ENCODE data around the gene SP9.

DNA sequence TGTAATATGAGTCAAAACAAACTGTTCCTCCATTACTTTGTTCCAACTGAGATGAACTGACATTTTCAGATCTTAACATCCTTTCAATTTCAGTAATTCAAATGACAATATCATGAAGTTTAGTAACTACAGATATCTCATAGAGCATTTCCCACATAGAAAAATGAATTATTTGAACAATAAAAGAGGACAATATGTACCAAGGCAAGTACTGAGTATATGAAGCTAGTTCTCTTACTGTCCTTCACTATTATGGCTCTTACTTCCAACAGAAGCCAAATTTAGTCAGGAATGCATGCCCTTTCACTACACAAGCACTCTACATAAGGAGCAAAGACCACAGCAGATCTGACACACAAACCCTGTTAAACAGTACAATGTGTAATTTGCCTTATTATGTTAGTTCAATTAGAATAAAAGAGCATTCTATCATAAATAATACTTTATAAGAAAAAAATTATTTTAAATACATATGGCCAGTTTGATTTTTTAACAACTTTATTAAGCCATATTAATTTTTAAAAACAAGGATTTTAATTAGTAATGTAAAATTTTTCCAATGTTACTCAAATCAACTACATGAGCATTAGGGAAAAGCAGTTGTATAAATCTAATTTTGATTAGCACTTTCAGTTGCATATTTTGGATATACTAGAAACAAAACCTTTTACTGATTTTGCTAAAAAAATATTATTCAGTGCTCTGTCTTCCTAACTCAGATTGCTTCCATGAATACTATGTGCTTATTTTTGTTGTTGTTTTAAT is 15.2 kb downstream of the SLC25A12 start:
- RAMPAGE, long total RNA = no peak

DNA sequence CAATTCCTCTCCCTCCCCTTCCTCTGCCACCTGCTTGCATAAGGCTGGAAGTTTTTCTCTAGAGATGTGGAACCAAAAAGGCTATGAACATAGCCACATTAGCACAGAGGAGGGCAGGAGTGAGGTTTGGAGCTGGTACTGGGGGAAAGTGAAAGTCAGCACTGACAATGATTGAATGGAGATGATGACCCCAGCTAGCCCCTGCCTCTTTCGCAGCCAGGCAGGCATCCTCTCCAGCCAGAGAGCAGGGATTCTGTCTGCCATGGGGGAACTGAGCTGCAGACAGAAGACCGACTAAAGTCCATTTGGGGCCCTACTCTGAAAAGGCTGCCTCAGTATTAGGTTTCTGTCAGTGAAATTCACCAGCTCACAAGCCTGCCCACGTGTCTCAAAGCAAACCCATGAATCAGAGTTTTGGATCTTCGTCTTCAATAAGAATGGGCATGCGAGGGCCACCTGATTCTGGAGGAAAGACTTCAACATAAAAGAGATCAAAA is 87.8 kb upstream of the ITGA6 start:
- RAMPAGE, long total RNA = no peak
- RRBS = no CpG with 5 or more reads among the region's 5 CpGs

DNA sequence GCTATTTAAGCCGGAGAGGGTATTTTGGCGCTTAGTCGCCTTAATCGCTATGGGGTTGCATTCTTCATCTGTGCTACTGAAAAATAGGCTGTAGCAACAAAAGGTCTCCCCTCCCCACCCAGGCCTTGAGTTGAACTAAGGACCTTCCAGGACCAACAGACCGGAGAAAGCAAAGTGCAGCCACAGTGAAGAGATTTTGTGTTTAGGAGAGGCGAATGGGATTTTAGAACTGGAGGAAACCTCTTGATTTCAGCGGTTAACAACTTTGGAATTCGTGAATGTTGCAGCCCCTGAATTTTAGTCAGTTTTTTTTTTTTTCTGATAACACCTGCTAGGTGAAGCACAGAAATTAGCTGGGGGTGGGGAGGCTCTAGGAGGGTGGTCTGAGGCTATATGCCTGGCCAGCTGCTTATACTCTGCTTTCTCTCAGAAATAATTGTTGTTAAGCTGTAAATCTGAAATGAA is 1.5 kb downstream of the ITGA6 start:
- RAMPAGE, long total RNA = no peak
- RRBS = no CpG with 5 or more reads among the region's 8 CpGs

GRCh38 chr2:172478078-172478912 is 50.9 kb downstream of the ITGA6 start:
- RAMPAGE, long total RNA = no peak
- RRBS = no CpG with 5 or more reads among the region's 11 CpGs

GRCh38 chr2:172480306-172480859 is 53.0 kb downstream of the ITGA6 start:
- RAMPAGE, long total RNA = no peak
- RRBS = 16% methylated on average over 3 of the region's 6 CpGs

- RAMPAGE, long total RNA = no peak
- RRBS = no CpG with 5 or more reads among the region's 21 CpGs
These were observed 642 bp downstream of the RAPGEF4 start for GRCh38 chr2:172736236-172736738.

DNA sequence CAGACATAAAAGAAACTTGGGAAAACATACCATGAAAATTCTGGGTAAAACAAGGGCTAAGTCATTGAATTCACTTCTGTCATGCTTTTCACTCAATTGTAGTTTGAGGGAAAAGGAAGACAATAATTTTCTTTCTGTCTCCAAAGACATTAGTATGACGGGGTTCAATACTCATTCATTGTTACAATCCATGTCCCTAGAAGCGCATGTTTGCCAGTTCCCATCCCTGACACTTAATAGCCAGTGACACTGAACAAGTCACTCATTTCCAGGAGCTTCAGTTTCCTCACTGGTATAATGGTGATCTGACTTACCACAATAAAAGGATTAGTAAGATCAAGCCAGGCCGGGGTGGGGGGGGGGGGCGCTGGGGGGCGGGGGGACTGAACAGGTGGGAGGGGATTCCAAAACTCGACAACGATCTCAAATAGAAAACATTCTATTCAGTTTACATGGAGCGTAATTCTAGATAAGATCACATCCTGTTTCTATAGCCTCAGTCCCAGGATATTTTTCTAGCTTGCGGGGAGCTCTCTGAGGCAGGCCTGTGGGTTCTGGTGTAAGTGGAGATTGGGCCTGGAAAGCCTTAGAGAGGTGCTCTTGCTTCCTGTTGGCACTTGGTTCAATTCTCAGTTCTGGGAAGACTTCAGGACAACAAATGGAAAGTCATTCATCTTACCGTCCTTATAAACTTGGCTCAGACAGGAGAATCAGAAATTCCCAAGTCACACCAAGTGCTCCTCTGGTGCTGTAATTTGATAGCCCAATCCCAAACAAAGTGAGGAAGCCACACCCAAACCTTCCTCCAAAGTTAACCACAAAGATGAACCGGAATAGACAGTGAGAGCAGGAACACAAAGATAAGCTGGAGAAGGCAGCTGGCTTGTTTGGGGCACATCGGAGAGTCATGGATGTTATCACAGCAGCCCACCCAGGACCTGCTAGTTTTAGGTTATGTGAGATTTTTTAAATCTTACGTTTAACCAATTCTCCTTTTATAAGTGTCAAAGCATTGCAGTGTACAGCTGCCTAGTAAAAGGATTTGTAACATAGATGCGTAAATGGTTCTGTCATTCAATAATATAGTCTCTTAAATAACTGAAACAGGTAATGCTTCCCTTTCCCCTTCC is 144.5 kb upstream of the MAP3K20 start:
- RAMPAGE, long total RNA = no peak
- RRBS = no CpG with 5 or more reads among the region's 14 CpGs

GRCh38 chr2:172967967-172968628 is 107.5 kb upstream of the MAP3K20 start:
- RAMPAGE, long total RNA = no peak
- RRBS = no CpG with 5 or more reads among the region's 7 CpGs

GRCh38 chr2:172985253-172985984 is 90.2 kb upstream of the MAP3K20 start:
- RAMPAGE, long total RNA = no peak
- RRBS = no CpG with 5 or more reads among the region's 12 CpGs

GRCh38 chr2:173077659-173078294 is 2.1 kb downstream of the MAP3K20 start:
- RAMPAGE, long total RNA = no peak
- RRBS = no CpG with 5 or more reads among the region's 5 CpGs

DNA sequence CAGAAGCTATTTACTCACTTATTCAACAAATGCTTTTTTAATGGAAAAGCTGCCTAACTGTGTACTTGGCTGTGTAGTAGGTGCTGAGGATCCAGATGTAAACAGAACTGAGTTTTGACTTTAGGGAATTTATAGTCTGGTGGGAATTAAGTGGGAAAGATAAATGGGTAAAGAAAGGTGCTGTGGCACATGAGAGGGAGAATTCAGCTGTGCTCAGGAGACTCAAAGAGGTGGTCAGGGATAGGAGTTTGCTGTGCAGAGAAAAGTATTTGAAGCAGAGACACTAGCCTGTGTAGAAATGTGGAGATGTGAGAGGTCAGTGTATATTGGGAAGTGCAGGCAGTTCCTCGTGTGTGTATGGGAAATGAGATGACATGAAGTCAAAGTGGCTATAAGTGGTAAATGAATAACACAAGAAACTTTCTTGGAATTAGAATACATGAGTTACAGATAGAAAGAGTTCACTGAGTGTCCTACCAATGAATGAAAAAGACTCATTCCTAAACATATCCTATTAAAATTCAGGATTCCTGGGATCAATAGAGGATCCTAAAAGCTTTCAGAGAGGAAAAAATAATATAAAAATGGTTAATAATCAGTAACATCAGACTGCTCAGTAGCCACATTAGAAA is 11.5 kb downstream of the MAP3K20 start:
- RAMPAGE, long total RNA = no peak
- RRBS = no CpG with 5 or more reads among the region's 1 CpG

GRCh38 chr2:173150063-173150393 is 74.4 kb downstream of the MAP3K20 start:
- RAMPAGE, long total RNA = no peak
- RRBS = no CpG with 5 or more reads among the region's 2 CpGs

- RAMPAGE, long total RNA = no peak
- RRBS = no CpG with 5 or more reads among the region's 4 CpGs
These were observed 116.5 kb downstream of the MAP3K20 start for GRCh38 chr2:173192064-173192539.

DNA sequence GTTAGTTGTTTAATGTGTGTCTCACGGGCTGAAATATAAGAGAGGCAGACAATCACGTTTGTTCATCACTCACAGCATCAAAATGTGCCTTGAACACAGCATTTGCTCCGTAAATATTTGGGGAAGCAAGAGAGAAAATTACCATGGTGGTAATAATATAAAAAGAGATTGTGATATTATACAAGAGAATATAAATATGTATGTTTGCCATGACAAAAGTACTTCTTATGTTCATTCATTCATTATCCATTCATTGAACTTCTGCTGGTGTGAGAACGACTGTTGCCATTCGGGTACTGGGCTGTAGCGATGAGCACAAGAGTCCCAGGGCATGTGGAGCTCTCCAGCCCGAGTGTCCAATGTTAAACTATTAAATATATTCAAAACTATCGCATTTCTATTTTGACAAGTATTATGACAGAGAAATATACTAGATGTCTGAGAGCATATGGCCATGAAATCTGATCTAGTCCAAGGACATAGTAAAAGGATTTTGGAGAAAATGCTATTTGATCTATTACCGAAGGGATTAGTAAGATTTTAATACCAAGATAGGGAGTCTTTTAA is 136.4 kb downstream of the MAP3K20 start:
- RAMPAGE, long total RNA = no peak
- RRBS = no CpG with 5 or more reads among the region's 9 CpGs

GRCh38 chr2:174023595-174024663 is 58.8 kb upstream of the SP3 start:
- RAMPAGE, long total RNA = no peak
- RRBS = no CpG with 5 or more reads among the region's 19 CpGs

GRCh38 chr2:174025039-174025939 is 60.1 kb upstream of the SP3 start:
- RAMPAGE, long total RNA = no peak
- RRBS = 92% methylated on average over 9 of the region's 38 CpGs

- RAMPAGE, long total RNA = no peak
- RRBS = no CpG with 5 or more reads among the region's 9 CpGs
These were observed 24.0 kb upstream of the SP9 start for GRCh38 chr2:174310633-174311284.

GRCh38 chr2:174334368-174335162 is at the start of gene SP9:
SP9 (plus strand) TSS chr2:174334954.
- RAMPAGE, long total RNA = no peak
- RRBS = 5% methylated on average over 11 of the region's 51 CpGs

DNA sequence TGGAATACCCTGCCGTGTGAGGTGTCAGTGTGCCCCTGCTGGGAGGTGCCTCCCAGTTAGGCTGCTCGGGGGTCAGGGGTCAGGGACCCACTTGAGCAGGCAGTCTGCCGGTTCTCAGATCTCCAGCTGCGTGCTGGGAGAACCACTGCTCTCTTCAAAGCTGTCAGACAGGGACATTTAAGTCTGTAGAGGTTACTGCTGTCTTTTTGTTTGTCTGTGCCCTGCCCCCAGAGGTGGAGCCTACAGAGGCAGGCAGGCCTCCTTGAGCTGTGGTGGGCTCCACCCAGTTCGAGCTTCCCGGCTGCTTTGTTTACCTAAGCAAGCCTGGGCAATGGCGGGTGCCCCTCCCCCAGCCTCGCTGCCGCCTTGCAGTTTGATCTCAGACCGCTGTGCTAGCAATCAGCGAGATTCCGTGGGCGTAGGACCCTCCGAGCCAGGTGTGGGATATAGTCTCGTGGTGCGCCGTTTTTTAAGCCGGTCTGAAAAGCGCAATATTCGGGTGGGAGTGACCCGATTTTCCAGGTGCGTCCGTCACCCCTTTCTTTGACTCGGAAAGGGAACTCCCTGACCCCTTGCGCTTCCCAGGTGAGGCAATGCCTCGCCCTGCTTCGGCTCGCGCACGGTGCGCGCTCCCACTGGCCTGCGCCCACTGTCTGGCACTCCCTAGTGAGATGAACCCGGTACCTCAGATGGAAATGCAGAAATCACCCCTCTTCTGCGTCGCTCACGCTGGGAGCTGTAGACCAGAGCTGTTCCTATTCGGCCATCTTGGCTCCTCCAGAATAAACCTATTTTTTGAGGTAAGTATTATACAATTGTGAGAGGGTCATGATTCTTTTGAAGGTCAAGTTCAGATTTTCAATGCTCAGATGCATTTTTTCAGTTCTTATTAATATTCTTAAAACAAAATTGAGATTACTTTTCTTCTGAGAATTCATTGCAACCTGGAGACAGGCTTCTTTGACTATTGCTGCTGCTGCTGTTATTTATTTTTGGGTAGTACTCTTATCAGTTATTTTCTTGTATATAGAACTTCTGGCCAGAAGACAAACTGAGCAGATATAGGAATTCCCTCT is 14.5 kb downstream of the SCRN3 start:
- RAMPAGE, long total RNA = no peak
- RRBS = no CpG with 5 or more reads among the region's 38 CpGs

DNA sequence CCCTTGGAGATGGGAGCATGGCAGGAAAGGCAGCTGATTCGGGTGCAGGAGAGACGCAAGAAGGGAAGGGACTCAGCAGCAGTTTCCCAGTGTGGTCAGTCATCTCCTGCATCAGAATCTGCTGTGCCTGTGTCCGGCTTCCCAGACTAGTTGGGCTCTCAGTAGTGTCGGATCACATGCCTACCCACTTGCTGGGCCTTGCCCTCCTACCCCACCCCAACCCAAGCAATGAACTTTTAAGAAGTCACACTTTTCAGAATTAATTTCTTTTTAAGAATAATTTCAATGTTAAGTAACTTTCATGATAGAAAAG is 7.1 kb downstream of the WIPF1 start:
- RAMPAGE, long total RNA = no peak
- RRBS = no CpG with 5 or more reads among the region's 4 CpGs